SK-N-SH (cell line): Measurements from ENCODE around the gene TET3.

GRCh38 chr2:73870075-73870600 is 22.7 kb upstream of the ACTG2 start:
- RRBS = no CpG with 5 or more reads among the region's 6 CpGs
CAGE:
- cytosol, long polyA plus RNA = no peak
- long polyA plus RNA = no peak
- nucleus, long polyA plus RNA = no peak

DNA sequence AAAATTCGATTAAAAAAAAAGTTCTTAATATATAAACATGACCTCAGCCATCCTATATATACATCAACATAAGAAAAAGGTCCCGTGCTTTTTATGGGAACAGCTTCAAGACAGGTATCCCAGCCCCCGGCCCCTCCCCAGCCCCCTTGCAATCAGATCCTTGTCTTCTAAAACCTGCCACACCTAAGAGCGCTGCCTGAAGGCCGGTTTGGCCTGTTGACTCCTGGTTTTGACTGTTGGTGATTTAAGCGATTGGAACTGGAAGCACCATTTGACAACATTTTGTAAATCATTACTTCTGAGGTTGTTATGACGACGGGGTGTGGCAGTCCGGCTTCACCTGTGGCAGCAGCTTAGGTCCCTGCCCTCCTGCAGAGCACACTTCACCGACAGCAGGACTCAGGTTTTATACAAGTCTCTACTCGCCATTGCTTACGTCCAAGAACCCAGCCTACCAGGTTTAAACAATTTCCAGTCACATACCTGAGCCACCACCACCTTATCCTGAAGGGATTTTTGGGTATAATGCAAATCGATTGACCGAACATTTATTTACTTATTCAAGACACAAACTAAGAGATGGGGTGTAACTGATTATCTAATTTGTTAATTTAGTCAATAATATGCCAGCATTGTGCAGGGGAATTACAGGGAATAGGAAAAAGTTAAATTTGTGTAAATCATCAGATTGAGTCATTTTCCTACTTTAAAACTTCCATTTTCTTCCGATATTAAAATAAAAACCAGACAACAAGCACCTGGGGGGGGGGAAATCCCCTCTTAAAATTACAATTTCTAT is 726 bp upstream of the DGUOK start:
- RRBS = 93% methylated on average over 3 of the region's 15 CpGs
CAGE:
- cytosol, long polyA plus RNA = no peak
- long polyA plus RNA = no peak
- nucleus, long polyA plus RNA = no peak

GRCh38 chr2:73951922-73952821 is 25.5 kb downstream of the DGUOK start:
- RRBS = no CpG with 5 or more reads among the region's 8 CpGs
CAGE:
- cytosol, long polyA plus RNA = no peak
- long polyA plus RNA = no peak
- nucleus, long polyA plus RNA = no peak

- RRBS = no CpG with 5 or more reads among the region's 31 CpGs
CAGE:
- cytosol, long polyA plus RNA = no peak
- long polyA plus RNA = no peak
- nucleus, long polyA plus RNA = no peak
These were observed 3.5 kb upstream of the TET3 start for GRCh38 chr2:73980952-73981877.

DNA sequence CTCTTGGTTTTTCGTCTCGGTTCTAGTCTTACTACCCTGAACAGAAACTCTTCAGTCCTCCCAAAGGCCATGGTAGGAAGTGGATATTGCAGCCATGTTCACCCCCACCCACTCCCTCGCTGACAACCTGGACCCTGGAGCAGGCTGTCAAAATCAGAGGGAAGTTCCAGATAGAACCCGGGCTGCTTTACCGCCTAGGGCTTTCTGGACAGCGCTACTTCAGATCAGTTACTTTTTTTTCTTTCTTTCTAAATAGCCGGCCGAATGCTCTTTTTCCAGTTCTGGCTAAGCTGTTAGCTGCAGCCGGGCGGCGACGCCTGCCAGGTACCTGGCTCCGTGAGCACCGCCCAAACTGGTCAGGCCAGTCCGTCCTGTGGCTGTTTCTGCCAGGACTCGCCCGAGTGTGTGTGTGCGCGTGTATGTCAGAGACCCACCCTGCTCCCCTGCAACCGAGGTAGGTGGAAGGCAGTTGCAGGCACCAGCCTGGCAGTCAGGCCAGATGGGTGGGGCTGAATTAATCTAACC is 1.2 kb upstream of the TET3 start:
- RRBS = 83% methylated on average over 4 of the region's 20 CpGs
CAGE:
- cytosol, long polyA plus RNA = no peak
- long polyA plus RNA = no peak
- nucleus, long polyA plus RNA = no peak

DNA sequence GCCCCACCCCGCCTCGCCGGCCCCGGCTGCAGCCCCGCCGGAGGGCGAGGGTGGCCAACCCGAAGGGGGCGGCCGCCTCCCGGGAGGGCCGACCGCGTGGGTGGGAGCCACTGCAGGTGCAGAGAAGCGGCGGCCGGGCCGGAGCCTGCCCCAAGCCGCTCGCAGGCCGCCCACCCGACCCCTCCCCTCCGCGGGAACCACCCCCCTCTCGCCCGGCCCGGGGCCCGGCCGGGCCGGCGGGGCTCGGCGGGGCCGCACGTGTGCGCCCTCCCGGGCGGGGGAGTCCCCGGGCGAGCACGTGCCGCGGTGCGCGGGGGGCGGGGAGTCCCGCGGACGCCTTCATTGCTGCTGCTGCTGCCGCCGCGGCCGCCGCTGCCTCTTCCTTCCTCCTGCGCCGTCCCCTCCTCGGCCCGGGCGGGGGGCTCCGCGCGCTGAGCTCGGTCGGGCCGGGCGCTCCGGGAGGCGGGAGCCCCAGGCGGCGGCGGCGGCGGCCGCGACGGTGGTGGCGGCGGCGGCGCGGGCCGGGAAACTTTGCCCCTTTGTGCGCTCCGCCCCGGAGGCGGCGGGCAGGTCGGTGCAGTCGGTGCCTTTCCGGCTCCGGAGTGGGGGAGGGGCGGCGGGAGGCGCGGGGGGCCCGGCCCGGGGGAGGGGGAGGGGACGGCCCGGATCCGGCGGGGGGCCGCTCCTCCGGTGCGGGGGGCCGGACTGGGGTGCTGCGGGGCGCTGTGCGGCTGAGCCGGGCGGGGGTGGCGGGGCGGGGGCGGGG is at the start of gene TET3:
Gene TET3 (plus strand): TSS at position 323 of the 766 bp plus-strand sequence.
- RRBS = 1% methylated on average over 75 of the region's 113 CpGs
CAGE:
- cytosol, long polyA plus RNA = no peak
- long polyA plus RNA = no peak
- nucleus, long polyA plus RNA = no peak

DNA sequence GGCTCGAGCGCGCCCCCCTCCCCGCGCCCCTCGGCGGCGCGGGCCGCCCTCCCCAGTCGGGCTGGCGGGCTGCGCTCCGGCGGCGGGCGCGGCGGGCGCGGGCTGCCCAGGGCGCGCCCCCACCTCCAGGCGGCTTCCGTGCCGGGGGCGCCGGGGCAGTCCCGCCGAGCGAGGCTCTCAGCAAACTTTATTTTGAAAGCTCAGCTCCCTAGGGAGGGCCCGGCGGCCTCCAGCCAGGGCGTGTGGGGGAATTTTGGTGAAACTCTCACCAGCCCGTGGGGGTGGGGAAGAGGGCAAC is 674 bp downstream of the TET3 start:
- RRBS = under 1% methylated on average over 27 of the region's 35 CpGs
CAGE:
- cytosol, long polyA plus RNA = no peak
- long polyA plus RNA = no peak
- nucleus, long polyA plus RNA = no peak

DNA sequence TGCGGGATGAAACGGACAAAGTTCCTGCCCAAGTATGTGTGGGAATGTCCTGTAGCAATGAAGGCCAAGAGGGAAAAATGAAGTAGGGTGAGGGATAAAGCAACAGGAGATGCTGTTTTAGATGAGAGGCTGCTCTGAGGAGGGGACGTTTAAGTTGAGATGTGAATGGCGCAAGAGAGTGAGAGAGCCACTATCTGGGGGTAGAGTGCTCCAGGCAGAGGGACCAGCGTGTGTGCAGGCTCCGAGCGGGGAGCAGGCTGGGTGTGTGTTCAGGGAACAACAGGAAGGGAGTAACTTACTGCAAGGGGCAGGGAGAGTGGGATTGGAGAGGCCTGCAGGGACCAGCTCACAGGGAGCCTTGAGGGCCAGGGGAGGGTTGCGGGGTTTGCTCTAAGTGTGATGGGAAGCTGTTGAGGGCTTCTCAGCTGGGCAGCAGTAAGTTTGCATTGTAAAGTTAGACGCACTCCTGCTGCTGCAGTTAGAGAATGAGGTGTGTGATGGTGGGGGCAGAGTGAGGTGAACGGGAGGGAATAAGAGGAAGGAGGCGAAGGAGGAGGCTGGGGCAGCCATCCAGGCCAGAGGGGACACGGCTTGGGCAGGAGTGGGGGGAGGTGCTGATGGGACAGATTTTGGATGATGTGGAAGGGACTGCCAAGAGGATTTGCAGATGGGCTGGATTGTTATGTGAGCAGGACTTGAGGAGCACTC is 53.5 kb downstream of the BOLA3 start:
- RRBS = no CpG with 5 or more reads among the region's 12 CpGs
CAGE:
- cytosol, long polyA plus RNA = no peak
- long polyA plus RNA = no peak
- nucleus, long polyA plus RNA = no peak

GRCh38 chr2:74105872-74106282 is 41.8 kb downstream of the BOLA3 start:
- RRBS = no CpG with 5 or more reads among the region's 6 CpGs
CAGE:
- cytosol, long polyA plus RNA = no peak
- long polyA plus RNA = no peak
- nucleus, long polyA plus RNA = no peak

- RRBS = no CpG with 5 or more reads among the region's 2 CpGs
CAGE:
- cytosol, long polyA plus RNA = no peak
- long polyA plus RNA = no peak
- nucleus, long polyA plus RNA = no peak
These were observed 13.6 kb downstream of the MOB1A start for GRCh38 chr2:74164958-74165554.

- RRBS = no CpG with 5 or more reads among the region's 31 CpGs
CAGE:
- cytosol, long polyA plus RNA = no peak
- long polyA plus RNA = no peak
- nucleus, long polyA plus RNA = no peak
These were observed 496 bp downstream of the WDR54 start for GRCh38 chr2:74421929-74422523.

- RRBS = 90% methylated on average over 1 of the region's 21 CpGs
CAGE:
- cytosol, long polyA plus RNA = no peak
- long polyA plus RNA = no peak
- nucleus, long polyA plus RNA = no peak
These were observed 8.3 kb downstream of the WDR54 start for GRCh38 chr2:74429450-74430582.

GRCh38 chr2:74454346-74454562 is 633 bp upstream of the INO80B start:
- RRBS = no CpG with 5 or more reads among the region's 2 CpGs
CAGE:
- cytosol, long polyA plus RNA = no peak
- long polyA plus RNA = no peak
- nucleus, long polyA plus RNA = no peak

- RRBS = no CpG with 5 or more reads among the region's 5 CpGs
CAGE:
- cytosol, long polyA plus RNA = no peak
- long polyA plus RNA = no peak
- nucleus, long polyA plus RNA = no peak
These were observed 2.7 kb downstream of the WBP1 start for GRCh38 chr2:74460941-74461357.

DNA sequence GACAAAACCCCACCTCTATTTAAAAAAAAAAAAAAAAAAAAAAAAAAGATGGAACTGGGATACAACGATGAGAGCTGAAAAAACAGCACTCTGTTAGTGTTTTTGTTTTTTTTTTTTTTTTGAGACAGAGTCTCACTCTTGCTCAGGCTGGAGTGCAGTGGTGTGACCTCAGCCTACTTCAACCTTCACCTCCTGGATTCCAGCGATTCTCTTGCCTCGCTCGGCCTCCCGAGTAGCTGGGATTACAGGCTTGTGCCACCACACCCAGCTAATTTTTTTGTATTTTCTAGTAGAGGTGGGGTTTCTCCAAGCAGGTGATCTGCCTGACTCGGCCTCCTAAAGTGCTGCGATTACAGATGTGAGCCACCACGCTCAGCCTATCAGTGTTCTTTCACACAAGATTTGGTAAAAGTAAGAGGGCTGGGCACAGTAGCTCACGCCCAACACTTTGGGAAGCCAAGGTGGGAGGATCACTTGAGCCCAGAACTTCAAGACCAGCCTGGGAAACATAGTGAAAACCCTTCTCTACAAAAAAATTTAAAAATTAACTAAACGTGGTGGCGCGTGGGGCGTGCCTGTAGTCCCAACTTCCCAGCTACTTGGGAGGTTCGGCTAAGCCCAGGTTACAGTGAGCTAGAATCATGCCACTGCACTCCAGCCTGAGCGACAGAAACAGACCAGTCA is 1.2 kb downstream of the MRPL53 start:
- RRBS = no CpG with 5 or more reads among the region's 15 CpGs
CAGE:
- cytosol, long polyA plus RNA = no peak
- long polyA plus RNA = no peak
- nucleus, long polyA plus RNA = no peak

DNA sequence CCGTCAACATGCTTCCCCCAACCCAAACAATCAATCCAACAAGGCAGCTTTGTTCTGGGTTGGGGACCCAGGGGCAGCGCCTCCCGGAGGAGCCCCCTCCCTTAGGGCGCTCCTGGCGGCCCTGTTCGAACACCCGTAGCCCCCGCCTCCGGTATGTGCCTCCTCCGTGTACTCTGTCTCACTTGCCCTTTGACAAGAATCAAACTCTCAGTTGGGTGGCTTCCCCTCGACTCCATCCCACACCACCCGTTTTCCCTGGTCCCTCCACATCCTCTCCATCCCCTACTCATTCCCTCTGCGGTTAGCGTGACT is 230 bp downstream of the LOXL3 start:
- RRBS = 4% methylated on average over 7 of the region's 14 CpGs
CAGE:
- cytosol, long polyA plus RNA = no peak
- long polyA plus RNA = no peak
- nucleus, long polyA plus RNA = no peak

DNA sequence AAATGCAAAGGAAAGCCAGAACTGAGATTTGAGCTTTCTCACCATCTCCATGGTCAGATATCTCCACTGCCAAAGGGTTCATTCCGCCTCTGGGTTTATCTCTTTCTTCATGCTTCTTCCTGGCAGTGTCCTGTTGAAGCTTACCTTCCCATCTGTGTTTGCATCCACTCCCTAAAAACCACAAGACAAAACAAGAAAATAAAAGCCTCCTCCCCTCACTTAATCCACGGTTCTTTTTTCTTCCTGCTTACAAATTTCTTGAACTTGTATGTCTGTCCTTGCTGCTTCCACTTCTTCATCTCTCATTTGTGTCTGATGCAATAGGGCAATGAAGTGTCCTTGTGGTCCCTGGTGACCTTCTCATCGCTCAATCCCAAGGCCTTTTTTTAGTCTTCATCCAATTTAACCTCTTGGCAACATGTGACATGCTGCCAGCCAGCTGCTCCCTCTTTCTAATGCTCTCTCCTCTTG is 87.5 kb downstream of the SEMA4F start:
- RRBS = no CpG with 5 or more reads among the region's 3 CpGs
CAGE:
- cytosol, long polyA plus RNA = no peak
- long polyA plus RNA = no peak
- nucleus, long polyA plus RNA = no peak

DNA sequence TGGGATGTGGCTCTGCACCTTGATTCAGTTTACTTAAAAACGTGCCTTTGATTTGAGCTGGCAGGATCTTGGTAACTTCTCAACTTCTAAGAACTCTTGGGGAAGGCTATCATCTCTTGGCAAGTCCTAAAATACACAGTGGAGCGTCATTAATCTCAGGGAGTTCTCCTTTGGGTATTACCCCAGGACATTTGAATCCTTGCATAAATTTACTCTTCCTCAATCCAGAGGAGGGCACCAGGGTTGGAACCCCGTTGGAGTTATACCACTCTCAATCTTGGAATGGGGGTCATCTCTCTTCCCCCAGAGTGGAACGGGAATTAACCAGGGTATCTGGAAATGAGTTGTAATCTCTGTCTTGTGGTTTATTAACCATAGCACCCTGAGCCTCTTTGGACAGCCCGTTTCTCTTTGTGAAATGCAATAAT is 2.1 kb downstream of the HK2 start:
- RRBS = no CpG with 5 or more reads among the region's 5 CpGs
CAGE:
- cytosol, long polyA plus RNA = no peak
- long polyA plus RNA = no peak
- nucleus, long polyA plus RNA = no peak

GRCh38 chr2:74881914-74882451 is 48.1 kb downstream of the HK2 start:
- RRBS = no CpG with 5 or more reads among the region's 8 CpGs
CAGE:
- cytosol, long polyA plus RNA = no peak
- long polyA plus RNA = no peak
- nucleus, long polyA plus RNA = no peak

DNA sequence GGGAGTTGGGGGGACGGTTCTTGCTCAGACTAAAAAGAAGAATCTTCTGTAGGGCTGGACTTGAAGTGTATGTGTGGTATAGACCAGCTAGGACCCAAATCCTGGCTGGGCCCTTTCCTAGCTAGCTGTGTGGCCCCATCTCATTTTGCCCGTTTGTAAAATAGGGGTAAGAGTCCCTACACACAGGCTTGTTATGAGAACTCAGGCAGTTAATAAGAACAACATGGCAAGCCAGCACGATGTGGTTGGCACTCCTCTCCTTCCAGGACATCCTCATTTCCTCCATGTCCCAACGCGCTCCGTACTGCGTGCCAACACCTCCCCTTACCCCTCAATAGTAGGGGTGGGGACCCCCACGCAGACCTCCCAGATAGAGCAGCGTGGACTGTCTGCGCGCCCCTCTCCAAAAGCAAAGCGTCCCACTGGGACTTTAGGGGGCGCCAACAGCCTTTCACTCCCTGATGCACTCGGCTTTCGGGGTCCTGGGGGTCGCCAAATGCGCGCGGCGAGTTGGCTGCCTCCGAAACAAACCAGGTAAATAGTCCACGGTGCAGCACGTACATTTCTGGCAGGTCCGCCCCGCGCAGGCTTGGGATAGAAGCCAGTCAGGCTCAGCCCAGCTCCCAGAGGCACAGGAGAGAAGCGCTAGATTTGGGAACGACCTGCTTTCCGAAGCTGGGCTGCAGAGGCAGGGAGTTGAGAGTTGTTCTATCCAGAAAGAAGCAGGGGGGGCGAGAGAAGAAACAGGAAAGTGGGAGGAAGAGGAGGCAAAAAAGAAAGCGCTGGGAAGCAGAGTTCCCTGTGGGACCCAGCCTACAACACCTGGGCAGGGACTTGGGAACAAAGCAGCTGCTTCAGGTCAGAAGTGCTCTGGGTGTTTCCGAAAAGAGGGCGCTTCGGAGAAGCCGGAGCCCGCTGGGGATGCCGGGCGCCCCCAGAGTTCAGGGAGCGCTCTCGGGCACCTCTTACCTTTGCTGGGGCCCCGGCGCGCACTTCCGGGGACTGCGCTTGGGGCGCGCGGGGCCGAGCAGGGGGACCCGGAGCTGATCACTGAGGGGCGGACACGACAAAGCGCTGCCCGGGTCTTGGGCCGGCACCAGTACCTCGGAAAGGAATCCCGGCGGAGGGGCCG is 662 bp downstream of the EVA1A start:
- RRBS = 2% methylated on average over 13 of the region's 59 CpGs
CAGE:
- cytosol, long polyA plus RNA = no peak
- long polyA plus RNA = no peak
- nucleus, long polyA plus RNA = no peak